HGPS cell (cell line): ENCODE measurements around the genes SLC51A and MELTF.

- RRBS = no CpG with 5 or more reads among the region's 6 CpGs
Observed at GRCh38 chr3:195877313-195877645, 31.1 kb downstream of the TNK2 start.

GRCh38 chr3:195885815-195886961, 22.2 kb downstream of the TNK2 start:
- RRBS = 7% methylated on average over 2 of the region's 31 CpGs

GRCh38 chr3:195955324-195956085, 47.2 kb upstream of the TNK2 start:
- RRBS = no CpG with 5 or more reads among the region's 25 CpGs

DNA sequence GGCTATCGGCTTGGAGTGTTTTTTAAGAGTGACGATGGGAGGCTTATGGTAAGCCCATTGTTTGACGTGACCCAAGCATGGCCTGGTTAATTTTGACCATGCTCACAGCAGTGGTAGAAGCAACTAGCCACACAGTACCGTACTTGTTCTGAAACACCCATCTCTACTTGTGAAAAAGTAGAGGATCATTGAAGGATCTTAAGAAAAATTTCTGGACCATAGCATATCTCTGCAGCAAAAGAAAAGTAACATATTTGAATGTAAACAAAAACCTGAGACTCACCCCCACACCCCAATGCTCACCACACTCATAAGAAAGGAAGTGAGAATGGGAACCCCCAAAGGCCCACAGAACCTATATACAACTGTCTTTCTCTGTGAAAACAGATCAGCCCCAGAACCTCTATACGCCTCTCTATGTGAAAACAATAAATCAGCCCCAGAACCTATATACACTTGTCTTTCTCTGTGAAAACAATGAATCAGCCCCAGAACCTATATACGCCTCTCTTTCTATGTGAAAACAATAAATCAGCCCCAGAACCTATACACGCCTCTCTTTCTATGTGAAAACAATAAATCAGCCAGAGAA, 33.8 kb upstream of the TFRC start:
- RRBS = no CpG with 5 or more reads among the region's 7 CpGs

DNA sequence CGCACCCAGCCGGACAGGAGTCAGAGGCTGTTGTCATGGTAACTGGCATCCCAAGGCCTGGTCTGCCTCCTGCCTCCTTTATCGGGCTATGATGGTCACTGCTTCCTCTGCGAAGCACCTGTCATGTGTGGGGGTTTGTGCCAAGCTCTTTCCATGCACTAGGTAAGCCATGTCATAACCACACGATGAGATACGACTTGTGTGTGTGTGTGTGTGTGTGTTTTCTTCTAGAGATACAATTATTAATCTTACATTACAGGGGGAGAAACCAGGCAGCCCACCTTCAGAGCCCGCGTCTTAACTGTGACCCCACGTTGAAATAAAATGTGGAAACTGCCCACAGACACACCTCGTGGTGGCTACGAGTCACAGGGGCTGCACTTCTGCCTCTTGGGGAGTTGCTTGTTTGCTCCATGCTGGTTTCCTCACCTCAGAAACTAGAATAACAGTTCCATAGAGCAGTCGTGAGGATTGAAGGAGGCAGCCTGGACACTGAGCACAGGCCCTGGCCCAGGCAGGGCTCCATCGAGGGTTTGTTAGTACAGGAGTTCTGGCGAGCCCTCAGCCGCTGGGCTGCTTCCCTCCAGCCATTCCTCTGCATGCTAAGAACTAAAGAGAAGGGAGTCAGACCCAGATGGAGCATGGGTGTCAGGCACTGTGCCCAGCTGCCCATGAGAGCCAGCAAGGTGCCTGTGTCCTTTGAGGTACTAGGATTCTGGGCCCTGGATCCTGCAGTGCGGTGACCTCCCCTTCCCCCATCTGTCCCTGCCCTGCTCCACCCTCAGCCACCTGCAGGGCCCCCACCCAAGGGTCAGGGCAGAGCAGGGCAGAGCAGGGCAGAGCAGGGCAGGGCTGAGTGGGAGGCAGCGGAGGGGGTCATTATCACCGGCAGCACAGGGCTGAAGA, 17.8 kb downstream of the ZDHHC19 start:
- RRBS = no CpG with 5 or more reads among the region's 18 CpGs

DNA sequence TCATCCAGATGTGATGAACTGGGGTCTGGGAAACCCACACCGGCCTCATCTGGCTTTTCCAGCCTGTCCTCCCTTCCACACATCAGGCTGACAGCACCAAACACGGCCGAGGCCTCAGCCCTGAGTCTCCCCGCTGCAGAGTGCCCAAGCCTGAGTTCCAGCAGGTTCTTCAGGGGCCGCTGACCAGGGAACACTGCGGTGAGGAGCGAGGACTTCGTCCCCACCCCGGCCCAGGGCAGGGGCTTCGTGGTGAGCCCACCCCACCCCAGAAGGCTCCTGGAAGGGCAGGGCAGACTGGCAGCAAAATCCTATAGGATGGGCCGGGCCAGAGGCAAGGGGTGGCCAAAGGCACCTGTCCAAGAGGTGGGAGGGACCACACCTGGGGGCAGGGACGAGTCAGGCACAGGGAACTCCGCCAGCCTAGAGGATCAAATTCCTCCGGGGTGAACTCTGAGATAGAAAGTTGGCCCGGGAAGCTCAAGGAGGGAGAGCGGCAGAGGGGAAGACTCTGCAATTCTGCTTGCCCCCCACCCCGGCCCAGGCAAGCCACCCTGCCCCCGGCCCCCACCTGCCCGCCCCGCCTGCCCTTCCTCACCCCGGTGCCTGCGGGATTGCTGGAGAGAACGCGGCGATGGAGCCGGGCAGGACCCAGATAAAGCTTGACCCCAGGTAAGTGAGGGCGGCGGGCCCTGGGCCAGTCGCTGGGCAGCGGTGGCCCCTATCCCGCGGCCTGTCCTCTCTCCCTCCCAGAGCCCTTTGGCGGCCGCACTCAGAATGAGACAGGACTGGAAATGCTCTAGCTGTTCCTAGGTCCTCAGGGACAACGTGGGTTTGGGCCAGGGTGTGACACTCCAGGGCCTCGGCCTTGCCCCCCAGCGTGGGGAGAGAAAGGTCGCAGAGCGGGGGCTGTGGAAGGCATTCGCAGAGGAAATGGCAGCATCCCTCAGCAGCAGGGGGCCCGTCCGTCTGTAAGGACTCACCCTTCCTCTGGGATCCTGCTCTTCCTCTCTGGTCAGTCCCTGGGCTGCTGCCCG, at the start of gene SLC51A:
Gene SLC51A, plus strand, starts transcription at position 453 of the 1,034 bp plus-strand sequence.
- RRBS = 55% methylated on average over 18 of the region's 43 CpGs

DNA sequence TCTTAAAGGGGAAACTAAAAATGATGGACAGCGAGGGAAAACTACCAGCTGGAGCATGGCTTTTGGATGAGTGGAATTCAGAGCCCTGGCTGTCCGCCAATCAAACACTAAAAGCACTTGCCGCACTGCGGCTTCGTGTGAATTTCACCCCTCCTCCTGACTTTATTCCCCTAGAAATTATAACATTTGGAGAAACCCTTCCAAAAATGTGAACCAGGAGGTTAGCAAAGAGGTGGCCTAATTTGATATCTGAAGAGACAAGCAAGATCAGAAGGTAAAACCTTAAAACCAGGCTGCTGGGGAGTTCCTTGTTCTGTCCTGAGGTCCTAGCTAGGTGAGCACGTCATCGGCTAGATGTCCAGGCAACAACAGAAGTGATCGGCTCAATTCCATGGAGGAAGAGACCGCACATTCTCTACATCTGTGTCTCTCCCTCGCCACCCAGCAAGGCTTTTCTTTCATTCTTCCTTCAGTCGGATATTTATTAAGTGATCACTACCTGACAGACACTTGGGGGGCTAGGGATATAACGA, 1.7 kb downstream of the TM4SF19 start:
- RRBS = no CpG with 5 or more reads among the region's 12 CpGs

DNA sequence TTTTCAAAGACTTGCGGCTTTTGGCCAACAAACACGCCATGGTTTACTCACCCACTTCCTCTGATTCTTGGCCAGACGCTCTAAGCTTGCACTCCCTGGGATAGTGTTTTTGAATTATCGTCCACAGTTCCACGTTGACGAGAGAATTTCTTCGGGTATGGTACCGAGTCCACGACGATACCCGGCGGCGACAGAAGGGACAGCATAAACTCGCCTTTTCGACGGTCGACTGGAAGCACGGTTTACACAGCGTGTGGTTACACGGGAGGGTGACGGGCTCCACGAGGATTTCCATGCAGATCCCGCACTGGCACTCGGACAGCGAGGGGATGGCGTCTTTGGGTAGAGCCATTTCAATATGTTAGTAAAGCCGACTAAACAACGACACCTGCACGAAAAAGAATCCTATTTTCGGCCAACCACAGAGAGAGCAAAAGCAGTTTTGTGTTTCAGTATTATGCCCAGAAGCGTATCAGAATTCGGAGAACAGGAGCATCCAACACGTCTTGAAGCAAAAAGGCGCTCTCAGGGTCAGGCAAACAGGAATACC, 671 bp downstream of the RNF168 start:
- RRBS = no CpG with 5 or more reads among the region's 34 CpGs

GRCh38 chr3:196598296-196598842, 29.9 kb downstream of the FBXO45 start:
- RRBS = no CpG with 5 or more reads among the region's 19 CpGs

- RRBS = no CpG with 5 or more reads among the region's 14 CpGs
Observed at GRCh38 chr3:196641302-196642413, 2.2 kb downstream of the NRROS start.

DNA sequence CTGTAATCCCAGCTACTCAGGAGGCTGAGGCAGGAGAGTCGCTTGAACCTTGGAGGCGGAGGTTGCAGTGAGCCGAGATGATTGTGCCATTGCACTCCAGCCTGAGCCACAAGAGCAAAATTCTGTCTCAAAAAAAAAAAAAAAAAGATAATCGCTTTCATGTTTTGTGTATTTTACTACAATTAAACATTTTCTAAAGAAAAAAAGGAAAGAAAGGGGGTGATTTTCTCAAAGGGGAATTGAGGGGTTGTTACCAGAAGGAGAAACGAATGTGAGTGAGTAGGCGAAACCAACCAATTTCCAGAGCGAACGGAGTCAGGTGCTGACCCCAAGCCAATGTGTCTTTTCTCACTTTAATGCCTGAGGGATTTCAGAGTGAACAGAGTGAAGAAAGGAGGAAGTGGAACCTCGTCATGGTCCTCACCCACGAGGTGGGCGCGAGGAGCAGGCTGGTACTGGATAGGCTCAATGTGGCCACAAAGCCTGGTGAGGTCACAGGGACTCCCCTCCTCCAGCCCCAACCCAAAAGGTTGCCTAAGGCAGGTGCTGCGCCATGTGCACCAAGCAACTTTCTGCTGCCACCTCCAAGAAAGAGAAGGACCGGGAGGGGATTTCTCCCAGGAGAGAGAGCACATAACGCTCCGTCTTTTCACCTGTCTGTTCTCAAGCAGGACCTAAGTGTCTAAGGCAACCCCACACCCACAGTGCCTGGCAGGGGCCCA, 3.6 kb downstream of the NRROS start:
- RRBS = no CpG with 5 or more reads among the region's 16 CpGs

DNA sequence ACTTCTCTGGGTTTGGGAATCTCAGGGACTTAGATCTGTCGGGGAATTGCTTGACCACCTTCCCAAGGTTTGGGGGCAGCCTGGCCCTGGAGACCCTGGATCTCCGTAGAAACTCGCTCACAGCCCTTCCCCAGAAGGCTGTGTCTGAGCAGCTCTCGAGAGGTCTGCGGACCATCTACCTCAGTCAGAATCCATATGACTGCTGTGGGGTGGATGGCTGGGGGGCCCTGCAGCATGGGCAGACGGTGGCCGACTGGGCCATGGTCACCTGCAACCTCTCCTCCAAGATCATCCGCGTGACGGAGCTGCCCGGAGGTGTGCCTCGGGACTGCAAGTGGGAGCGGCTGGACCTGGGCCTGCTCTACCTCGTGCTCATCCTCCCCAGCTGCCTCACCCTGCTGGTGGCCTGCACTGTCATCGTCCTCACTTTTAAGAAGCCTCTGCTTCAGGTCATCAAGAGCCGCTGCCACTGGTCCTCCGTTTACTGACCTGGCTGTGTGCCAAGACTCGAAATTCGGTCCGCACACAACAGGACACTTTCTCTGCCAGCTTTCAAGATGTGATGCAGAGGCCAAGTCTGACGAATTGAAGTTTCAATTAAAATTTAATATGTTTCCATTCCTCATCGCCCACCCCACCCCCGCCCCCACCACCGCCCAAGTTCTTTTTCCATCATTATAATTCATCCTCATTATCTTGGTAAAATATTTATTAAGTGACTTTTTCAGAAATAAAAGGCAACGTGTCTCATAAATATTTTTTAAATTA, 21.9 kb downstream of the NRROS start:
- RRBS = no CpG with 5 or more reads among the region's 25 CpGs

GRCh38 chr3:196670347-196670936, 30.9 kb downstream of the NRROS start:
- RRBS = 38% methylated on average over 3 of the region's 9 CpGs

- RRBS = no CpG with 5 or more reads among the region's 15 CpGs
Observed at GRCh38 chr3:196740828-196741334, 1.2 kb downstream of the PAK2 start.

DNA sequence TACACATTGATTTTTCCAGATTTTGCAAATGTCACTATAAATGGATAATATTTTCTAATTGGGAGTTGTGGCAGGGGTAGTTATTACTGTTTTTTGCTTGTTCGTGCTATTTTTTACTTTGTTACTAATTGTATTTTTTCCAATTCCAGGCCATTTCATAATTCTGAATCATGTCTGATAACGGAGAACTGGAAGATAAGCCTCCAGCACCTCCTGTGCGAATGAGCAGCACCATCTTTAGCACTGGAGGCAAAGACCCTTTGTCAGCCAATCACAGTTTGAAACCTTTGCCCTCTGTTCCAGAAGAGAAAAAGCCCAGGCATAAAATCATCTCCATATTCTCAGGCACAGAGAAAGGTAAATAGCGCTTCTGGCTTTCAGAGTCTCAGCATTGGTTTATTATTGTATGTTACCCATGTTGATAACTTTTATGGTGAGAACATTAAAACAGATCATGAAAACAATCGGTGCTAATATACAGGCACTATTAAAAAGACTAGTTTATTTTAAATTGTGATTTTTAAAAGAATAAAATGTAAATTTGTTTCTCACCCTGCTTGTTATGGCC, 42.9 kb downstream of the PAK2 start:
- RRBS = no CpG with 5 or more reads among the region's 5 CpGs

GRCh38 chr3:196842604-196843321, 25.0 kb upstream of the SENP5 start:
- RRBS = no CpG with 5 or more reads among the region's 14 CpGs

GRCh38 chr3:196962080-196962752, 6.4 kb downstream of the PIGZ start:
- RRBS = no CpG with 5 or more reads among the region's 8 CpGs

DNA sequence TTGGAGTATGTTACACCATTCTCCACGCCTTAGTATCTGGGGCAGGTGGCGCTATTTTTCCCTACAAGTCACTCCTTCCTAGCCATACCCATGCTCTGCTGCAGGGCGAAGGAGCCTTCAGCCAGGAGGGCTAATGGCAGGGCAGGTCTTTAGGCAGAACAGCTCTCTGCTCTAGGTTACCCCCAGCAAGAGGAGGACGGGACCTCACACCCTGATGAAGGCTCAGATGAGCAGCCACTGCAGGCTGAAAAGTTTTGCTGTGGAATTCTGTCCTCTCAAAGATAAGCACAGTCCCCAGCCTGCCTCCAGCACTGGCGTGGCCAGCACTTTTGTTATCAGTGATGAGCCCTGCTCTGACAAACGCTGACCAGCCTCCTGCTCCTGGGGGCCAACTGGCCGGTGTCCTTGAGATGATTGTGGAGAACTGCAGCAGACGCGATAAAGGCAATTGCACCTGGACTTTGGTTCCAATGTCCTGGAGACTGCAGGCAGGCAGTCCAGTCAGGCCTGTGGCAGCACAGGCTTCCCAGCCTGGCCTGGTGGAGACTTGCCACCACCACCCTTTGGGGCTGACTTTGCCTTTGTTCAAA, 19.8 kb upstream of the PIGZ start:
- RRBS = no CpG with 5 or more reads among the region's 9 CpGs

DNA sequence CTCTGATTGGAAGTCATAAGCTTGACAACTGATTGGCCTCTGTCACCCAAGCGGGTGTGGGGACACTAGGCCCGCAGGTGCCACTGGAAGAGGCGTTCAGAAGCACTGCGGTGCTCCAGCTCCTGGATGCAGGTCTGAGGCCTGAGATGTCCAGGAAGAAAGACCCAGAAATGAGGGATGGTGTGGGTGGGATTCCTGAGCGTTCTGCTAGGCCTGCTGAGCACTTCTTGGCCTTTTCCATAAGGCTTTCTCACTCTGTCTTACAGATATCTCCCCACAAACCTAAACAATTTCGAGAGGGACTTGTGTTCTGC, 25.4 kb downstream of the MELTF start:
- RRBS = no CpG with 5 or more reads among the region's 6 CpGs

- RRBS = 5% methylated on average over 39 of the region's 101 CpGs
Observed at GRCh38 chr3:197029268-197030430, at the start of gene MELTF. Gene MELTF, minus strand, starts transcription at chr3:197029817.